ENCODE measurements around a stretch of chr17.

- PRO-cap, result no peak
Measured at GRCh38 chr17:2786105-2786672, 10.0 kb upstream of the RAP1GAP2 start.

DNA sequence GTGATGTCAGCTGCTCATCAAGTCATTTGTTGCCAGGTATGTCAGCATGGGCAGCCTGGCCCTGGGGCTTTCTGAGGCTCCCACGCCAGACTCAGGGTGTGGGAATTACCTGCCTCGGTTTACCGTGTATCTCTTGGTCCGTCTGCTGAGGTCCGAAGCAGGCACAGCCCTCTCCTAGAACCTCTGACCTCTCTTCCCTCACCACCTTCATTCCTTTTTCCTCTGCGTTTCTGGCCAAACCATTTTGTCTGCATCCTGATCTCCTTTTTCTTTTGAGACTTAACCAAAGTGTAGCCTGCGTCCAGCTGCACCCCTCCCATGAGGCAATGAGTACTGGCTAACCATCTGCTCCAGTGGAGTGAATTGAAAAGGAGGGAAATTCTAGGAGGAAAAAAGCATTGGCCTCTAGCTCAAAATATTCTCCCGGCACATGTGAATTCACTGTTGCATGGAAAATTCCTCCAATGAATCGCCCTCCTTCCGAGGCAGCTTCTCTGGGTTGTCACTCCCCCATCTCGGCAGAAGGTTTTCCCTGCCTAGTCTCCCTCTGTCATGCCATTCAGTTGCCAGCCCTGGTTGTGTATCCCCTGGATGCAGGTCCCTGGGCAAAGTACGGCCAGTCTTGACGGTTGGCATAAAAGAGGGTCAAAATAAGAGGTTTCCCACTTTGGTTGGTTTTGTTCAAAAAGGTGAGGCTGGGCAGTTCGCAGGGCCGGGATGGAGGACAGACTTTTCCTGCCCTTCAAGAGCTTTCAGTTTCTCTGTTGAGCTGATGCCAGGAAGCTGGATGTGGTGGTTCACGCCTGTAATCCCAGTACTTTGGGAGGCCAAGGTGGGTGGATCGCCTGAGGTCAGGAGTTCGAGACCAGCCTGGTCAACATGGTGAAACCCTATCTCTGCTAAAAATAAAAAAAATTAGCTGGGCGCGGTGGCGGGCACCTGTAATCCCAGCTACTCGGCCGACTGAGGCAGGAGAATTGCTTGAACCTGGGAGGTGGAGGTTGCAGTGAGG, 5.7 kb downstream of the RAP1GAP2 start:
- PRO-cap, result no peak

DNA sequence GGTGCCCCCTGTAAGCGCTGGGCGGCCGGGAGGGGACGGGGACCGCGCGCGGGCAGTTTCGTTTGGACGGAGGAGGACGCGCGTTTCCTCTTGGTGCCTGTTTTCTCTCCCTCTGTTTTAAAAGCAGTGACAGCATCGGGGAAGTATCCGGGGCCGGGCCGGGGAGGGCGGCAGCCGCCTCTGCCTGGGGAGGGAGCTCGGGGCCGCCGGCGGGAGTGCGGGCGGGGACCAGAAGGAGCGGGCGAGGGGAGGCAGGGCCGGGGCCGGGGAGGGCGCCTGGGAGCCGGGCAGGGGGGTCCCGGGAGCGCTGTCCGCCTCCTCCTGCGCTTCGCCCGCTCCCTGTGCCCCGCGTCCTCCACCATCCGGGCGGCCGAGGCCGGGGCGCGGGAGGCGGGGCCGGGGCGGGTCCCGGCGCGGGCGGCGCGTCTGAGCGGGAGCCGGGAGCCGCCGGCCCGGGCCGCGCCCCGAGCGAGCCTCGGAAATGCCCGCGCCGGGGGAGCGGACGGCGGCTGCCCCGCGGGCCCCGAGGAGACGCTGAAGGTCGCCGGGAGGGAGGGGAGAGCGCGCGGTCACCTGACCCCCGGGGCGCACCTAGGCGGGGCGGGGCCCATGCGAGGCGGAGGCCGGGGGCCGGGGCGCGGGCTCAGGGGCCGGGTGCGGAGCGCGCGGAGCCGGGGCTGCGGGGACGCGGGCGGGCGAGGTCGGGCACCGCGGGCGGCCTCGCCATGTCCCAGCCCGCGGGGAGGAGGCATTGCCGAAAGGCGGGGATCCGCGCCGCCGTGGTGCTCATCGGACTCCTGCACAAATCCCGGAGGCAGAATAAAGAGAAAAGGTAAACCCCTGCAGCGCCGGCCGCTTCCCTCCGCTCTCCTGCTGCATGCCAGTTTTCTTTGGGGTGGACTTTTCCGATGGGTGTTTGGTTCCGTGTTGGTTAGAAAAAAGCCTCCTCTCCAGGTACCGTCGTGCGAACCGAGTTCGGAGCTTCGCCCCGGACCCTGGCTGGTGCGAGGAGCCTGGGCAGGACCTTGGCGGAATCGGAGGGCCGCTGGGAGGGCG, 57.4 kb downstream of the RAP1GAP2 start:
- PRO-cap, result bidirectional peak, plus-strand start at position 478 of the sequence, minus-strand start at position 341 of the sequence; bidirectional peak, plus-strand start at position 646 of the sequence, minus-strand start at position 533 of the sequence

DNA sequence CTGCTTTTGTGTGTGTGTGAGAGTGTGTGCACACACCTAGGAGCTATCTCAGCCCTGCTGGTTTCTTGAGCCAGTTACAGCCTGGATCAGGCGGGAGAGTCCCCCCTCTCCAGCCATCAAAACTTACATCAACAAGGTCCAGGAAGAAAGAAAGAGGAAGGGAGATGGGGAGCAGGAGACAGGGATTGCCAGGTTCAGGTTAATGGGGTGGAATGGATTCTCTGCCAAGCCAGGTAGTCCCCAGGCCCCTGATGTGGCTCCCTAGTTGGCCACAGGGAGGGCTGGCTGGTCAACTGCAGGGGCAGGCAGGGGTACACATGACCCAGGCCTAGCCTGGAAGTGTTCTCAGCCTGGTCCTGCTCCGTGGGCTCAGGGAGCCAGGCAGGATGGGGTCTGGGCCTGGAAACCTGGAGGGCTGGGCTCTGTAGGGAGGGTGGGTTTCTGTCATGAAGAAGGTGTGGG, 107.3 kb downstream of the RAP1GAP2 start:
- PRO-cap, result no peak

GRCh38 chr17:3007923-3008370, 55.5 kb downstream of the OR1D5 start:
- PRO-cap, result no peak

DNA sequence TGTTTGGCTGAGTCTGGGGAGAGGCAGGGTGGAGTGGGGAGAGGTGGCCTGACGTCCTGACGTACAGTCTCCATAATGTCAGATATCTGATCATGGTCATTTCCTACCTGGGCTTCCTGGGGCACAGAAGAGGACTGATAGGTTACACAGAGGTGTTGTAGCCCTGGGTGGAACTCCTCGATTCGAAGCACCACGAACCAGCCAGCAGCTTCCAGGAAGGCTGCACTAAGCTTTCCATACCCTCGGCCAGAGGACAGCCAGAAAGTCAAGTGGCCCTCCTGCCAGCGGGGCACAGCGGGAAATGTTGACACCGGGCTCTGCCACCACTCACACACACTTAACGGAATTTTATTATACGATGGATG, 34.0 kb downstream of the OR1D5 start:
- PRO-cap, result no peak

- PRO-cap, result no peak
Measured at GRCh38 chr17:3386106-3386867, 557 bp downstream of the OR1R1P start.

DNA sequence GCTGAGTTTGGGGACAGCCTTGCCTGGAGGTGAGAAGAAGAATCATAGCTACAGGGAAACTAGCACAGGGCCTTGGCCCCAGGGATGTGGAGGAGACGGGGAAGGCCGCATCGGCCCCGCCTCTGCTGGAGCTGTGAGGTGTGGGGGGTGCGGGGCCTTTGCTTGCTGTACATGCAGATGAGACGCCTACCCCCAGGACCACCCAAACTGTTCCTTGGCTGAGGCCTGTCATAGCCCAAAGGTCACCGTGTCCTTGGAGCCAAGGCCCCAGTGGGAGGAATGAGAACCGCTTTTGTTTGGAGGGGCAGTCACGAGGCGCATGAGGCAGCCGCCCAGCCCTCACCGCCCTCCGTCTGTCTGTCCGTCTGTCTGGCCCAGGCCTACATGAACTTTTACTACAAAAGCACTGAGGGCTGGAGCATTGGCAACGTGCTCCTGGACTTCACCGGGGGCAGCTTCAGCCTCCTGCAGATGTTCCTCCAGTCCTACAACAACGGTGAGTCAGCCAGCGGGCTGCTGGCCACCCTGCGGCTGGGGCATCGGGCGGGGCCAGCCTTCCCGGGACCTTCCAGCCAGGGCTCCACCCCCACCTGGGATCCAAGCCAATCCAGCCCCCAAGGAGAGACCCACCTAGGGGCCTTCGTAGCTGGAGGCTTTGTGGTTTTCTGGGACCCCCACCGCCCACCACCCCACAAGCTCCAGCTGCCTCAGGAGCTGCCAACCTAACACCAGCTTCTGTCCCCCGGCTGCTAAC, 8.7 kb downstream of the TAX1BP3 start:
- PRO-cap, result no peak

DNA sequence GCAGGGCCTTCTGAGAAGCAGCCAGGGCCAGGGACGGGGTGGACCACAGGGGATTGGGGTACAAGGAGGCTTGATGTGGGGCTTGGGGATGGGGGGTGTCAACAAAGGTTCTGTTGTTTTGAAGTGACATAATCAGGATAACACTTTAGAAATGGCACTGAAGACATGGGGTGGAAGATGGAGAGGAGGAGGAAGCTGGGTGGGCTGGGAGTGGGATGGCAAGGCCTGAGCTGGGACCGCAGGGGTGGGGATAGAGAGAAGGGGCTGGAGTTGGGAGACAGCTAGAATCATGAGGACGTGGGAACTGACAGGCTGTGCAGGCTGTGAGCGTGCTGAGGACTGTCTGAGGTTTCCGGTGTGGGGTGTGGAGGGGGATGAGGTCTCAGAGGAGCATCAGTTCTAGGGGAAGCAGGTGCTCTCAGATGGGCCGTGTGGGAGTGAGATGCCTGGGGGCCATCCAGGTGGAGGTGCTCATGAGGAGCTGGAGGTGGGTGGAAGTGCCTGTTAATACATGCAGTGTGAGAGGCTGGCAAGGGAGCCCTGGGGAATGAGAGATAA, 27.1 kb downstream of the HASPIN start:
- PRO-cap, result no peak

GRCh38 chr17:3794793-3795301, 6.1 kb downstream of the ITGAE start:
- PRO-cap, result no peak

DNA sequence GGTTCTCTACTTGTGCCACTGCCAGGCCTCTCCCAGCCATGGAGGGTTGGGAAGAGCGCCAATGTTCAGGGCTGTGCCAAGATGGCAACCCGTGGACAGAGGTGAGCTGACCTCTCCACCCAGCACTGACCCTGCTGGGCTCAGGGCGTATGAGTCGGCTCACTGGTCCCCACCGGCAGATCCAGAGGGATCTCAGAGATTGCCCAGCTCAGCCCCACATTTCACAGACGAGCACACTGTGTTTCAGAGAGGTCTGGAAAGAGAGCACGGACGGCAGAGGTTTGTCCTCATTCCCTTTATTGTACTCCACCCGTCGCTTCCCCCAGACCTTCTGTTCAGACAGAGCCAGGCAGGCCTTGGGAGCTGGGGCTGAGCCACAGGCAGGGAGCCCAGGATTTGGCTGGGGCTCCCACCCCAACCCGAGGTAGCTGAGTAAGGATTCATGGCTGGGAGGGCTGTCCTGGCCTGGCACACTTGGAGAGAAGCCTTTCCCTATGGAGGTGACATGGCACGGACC, 3.5 kb upstream of the CAMKK1 start:
- PRO-cap, result no peak

DNA sequence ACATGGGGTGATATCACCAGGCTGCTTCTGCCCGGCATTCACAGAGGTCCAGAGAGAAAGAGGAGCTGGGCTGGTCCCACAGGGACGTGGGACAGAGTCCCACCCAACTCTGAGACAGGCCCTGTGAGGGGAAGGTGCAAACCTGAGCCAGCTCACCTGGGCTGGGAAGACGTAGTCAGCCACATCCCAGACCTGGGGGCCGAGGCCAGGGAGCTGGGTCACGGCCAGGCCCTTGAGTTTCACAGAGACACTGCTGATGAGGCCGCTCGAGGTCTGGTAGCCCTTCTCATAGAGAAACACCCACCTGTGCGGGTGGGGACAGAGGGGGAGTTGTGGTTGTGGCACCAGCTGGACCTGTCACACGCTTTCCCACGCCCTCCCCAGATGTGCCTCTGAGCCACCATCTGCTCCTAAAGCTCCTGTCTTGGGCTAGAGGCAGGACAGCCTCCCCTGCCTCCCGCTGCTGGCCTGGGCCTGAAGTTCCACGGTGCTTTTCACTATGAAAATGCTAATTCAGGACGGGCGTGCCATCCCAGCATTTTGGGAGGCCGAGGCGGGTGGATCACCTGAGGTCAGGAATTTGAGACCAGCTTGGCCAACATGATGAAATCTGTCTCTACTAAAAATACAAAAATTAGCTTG, 11.1 kb downstream of the P2RX1 start:
- PRO-cap, result no peak

DNA sequence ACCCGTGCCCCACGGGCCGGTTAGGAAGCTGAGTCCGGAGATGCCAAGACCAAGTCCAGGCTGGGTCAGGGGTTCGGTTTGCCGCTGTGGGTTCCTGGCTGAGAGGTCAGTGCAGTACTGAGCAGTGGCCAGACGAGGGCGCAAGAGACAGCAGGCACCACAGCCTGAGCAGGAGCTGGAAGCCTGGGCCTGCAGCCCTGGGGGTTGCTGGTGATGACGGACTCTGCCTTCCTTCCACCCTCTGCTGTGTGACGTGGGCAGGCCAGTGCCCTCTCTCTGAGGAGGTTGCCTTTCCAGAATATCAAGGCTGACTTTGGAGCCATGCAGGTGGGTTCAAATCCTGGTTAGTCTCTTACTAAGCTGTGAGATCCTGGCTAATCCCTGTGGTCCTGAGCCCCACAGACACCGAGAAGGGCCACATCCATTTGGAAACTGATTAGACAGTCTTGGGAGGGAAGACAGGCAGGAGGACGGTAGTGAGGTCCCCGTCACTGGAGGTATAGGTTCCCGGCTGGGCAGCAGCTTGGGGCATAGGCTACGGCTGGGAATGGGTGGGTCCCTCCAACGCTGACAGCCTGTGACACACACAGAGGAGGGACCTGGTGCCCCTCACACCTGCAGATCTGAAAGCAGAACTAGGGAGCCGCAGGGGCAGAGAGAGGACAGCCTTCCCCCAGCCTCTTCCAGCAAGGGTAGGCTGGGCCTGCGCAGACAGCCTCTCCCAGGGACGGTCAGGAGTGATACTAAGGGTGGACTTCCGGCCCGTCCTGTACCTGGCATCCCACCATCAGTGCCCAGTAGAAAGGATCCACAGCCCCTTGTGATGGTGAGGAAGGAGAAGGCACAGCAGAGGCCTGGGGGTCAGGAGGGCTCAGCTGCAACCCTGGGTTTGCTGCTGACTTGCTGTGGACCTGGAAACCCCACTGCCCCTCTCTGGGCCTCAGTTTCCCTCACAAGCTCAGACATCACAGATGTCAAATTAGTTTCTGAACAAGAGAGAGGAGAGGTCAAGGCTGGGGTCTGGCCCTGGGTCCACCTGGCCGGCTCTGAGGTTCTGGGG, 2.1 kb downstream of the P2RX1 start:
- PRO-cap, result no peak

DNA sequence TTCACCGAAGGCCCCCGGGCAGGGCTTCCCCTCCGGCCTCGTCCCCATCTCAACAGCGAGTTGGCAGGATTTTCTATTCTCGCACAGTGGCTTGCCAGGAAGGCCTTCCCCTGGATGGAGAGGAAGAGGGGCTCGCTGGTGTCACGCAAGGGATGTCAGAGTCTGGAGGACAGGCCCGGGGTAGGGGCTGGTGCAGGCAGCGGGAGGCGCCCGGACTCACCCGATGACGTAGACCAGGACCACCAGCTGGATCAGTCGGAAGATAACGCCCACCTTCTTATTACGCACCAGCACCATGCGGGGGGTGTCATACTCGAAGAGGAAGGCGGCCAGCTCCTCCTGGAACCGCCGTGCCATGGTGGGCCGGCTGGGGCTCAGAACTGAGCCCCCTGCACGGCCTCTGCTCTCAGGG, 390 bp downstream of the P2RX1 start:
- PRO-cap, result no peak

DNA sequence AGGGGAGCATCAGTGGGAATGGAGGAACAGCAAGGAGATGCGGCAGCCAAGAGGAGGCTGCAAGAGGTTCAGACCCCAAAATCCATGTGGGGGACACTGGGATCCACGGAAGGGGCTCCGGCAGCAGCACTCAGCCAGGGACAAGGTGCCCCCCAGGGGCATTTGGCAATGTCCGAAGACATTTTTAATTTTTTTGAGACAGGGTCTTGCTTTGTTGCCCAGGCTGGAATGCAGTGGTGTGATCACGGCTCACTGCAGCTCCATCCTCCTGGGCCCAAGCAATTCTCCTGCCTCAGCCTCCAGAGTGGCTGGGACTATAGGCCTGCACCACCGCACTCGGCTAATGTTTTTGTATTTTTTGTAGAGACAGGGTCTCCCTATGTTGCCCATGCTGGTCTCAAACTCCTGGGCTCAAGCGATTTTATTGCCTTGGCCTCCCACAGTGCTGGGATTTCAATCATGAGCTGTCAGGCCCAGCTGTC, 11.8 kb downstream of the ATP2A3 start:
- PRO-cap, result no peak

GRCh38 chr17:3953489-3953982, 10.7 kb downstream of the ATP2A3 start:
- PRO-cap, result no peak

DNA sequence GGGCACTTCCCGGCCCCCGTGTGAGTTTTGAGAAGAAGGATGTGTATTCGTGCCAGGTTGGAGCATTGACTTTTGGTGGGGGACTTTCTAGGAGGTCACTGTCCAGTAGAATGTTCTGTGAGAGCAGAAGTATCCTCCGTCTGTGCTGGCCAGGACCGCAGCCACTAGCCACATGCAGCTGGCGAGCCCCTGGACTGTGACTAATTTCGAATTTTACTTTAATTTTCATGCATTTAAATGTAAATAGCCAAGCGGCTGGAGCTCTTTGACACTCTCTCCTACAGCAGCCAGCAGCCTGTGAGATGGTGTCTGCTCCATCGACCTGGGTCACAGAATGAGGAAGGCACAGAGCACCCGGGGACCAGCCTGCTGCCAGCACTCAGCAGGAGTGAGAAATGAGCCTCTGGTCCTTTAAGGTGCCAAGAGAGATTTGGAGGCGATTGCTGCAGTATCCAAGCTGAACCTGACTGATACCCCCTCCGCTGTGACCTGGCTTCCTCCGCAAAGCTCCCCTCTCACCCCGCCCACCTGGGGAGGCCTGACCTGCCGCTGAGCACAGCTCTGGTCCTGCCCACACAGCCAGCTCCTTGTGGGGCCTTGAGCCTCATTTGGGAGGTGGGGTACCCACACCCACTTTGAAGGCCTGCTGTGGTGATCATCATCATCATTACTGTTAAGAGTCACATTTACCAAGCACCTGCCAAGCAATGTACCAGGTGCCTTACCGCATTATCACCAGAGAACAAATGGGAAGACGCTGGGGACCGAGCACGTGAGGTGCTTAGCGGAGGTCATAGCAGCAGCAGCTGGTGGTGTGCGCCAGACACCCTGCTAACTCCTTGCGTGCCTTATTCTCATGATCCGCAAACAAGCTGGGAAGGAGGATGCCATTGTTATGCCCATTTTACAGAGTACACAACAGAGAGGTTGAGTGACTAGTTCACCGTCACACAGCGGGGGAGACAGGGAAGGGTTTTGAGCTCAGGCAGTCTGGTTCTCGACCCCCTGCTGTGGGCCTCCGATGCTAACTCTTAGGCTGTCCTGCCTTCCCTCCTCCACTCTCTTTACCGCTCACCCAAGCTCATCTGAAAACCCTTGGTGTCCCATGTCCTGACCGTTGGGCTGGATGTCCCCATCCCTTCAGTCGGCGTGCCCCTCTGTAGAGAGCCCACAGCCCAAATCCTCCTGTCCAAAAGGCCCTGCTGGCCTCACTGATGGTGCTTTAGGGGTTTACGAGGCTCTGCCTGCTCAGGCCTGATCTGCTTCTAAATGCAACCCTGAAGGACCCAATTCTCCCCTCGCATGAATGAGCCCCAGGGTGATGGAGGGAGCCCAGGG, 7.4 kb downstream of the ATP2A3 start:
- PRO-cap, result no peak

GRCh38 chr17:3959067-3960009, 4.9 kb downstream of the ATP2A3 start:
- PRO-cap, result unidirectional peak, plus-strand start at chr17:3959606

- PRO-cap, result no peak
Measured at GRCh38 chr17:4064356-4064825, 78.4 kb downstream of the ZZEF1 start.

DNA sequence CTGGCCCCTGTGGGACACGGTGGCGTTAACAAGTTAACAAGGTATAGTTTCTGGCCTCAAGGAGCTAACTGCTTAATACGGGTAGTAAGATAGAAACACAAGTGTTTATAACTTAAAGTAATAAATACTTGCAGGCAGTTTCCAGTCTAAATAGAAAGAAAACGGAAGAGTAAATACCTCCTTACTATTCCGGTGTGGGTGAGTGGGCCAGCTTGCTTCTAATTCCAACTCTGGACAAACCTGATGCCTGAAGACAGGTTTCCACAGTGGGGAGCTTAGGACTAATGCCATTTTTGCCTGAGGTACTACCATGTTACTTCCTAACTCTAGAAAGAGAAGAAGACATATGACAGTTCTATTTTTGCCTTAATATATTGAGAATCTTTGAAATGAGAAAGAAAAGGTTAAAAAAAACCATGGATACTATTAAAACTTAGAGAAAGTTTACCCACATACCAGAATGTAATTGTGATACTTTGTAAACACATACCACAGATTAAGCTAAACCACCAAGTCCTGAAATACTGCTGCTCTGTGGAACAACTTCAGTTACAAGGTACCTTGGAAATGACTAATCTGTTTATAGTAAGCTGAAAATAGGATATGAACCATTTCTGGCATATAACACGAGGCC, 70.3 kb downstream of the ZZEF1 start:
- PRO-cap, result no peak

Data from Metastatic Pancreatic Carcinoma in the Ovary (tissue), 1 donor.